H4 (cell line): ENCODE measurements around a stretch of chr19.

DNA sequence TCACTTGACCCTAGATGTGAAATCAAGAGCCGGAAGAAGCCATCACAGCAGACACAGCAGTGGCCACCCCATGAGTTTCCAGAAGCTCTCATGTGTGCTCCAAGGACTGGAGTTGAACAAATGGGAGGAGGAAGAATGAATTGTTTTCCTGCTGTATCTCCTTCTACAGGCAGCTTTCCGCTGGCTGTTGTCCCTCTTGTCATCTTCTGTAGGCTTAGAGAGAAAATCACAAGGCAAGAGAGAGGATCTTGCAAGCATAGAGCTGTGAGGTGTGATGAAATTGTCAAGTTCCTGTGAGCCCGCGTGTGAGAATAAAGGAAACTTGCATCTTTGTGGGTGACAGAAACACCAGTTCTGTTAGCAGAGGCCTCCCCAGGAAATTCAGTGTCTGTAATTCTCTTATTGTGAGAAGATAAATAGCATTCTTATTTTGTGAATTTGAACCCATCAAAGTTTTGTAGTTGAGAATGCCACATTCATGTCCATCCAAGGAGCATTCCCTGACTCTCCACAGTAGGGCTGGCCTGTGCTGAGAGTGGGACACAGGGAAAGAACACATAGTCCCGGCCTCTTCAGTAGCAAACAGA is 711.7 kb downstream of the UQCRFS1 start:
- RAMPAGE, long total RNA, result no peak

GRCh38 chr19:28534795-28535853 is 677.8 kb downstream of the UQCRFS1 start:
- RAMPAGE, long total RNA, result no peak

DNA sequence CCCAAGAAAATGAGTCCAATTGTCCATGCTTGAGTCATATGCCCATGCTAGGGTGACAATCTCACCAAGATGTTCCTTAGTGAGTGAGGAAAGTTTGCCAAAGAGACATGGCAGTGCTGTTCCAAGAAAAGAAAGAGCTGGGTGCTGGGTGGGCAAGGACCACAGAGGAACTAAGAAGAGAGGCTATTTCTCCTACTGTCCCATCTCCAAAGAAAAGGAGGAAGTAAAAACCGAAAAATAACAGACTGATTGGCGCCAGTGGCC is 606.8 kb downstream of the UQCRFS1 start:
- RAMPAGE, long total RNA, result no peak

DNA sequence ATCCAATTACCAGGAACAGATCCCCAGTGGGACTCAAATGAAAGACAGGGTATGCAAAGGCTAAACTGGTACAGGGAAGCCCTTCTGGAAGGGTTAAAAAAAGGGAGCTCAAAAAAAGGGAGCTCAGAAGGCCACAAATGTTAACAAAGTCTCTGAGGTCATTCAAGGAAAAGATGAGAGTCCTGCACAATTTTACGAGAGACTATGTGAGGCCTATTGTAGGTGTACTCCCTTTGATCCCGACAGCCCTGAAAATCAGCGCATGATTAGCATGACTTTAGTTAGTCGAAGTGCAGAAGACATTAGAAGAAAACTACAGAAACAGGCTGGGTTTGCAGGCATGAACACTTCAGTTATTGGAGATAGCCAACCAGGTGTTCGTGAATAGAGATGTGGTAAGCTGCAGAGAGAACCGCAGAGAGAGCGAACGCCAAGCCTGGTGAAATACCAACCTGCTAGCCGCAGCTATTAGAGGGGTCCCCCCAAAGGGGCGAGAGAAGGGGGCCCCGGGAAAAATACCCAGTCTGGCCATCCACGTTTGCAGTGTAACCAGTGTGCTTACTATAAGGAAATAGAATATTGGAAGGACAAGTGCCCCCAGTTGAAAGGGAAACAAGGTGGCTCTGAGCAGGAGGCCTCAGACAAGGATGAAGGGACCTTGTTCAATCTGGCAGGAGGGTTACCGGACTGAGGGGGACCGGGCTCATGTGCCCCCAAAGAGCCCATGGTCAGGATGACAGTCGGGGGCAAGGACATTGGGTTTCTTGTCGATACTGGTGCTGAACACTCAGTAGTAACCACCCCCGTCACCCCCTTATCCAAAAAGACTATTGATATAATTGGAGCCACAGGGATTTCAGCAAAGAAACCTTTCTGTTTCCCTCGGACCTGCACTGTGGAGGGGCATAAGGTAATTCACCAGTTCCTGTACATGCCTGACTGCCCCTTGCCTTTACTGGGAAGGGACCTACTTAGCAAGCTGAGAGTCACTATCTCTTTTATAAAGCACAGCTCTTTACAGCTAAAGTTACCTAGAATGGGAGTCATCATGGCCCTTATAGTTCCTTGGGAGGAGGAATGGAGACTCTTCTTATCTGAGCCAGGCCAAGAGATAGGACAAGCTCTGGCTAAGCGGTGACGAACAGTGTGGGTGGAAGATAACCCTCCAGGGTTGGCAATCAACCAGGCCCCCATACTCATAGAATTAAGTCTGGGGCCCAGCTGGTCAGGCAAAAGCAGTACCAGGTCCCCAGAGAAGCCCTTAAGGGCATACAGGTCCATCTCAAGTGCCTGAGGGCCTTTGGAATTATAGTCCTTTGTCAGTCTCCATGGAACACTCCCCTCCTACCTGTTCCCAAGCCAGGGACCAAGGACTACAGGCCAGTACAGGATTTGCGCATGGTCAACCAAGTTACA is 604.0 kb downstream of the UQCRFS1 start:
- RAMPAGE, long total RNA, result no peak

GRCh38 chr19:29099222-29099602 is 113.7 kb downstream of the UQCRFS1 start:
- RAMPAGE, long total RNA, result no peak

- RAMPAGE, long total RNA, result no peak
These were observed 6.8 kb downstream of the UQCRFS1 start for GRCh38 chr19:29205752-29206958.

DNA sequence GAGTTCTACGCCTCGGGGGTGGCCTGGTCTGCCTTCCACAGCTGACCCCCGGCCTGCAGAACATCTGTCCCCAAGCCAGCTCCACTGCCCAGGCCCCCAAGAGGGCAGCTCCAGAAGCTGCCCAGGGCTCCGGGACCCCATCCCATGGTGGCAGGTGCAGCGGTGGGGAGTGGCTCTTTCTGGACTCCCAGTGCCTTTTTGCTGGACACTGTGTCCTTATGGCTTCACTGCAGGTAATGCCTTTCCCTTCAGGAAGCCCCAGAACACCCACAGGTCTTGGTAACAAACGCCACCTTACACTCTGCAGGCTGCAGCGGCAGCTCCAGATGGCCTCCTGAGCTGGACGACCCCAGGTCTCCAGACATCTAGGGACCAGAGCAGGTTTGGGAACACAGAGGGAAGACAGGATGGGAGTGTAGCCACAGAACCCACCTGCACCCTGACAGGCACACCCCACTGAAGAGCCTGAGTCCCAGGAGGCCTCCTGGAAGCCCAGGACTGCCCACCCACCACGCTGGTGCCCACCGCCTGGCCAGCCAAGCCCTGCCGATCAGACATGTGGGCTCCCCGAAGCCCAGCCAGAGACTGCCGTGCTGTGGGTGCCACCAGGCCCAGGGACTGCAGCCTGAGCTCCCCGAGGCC is 9.5 kb downstream of the PLEKHF1 start:
- RAMPAGE, long total RNA, result no peak

DNA sequence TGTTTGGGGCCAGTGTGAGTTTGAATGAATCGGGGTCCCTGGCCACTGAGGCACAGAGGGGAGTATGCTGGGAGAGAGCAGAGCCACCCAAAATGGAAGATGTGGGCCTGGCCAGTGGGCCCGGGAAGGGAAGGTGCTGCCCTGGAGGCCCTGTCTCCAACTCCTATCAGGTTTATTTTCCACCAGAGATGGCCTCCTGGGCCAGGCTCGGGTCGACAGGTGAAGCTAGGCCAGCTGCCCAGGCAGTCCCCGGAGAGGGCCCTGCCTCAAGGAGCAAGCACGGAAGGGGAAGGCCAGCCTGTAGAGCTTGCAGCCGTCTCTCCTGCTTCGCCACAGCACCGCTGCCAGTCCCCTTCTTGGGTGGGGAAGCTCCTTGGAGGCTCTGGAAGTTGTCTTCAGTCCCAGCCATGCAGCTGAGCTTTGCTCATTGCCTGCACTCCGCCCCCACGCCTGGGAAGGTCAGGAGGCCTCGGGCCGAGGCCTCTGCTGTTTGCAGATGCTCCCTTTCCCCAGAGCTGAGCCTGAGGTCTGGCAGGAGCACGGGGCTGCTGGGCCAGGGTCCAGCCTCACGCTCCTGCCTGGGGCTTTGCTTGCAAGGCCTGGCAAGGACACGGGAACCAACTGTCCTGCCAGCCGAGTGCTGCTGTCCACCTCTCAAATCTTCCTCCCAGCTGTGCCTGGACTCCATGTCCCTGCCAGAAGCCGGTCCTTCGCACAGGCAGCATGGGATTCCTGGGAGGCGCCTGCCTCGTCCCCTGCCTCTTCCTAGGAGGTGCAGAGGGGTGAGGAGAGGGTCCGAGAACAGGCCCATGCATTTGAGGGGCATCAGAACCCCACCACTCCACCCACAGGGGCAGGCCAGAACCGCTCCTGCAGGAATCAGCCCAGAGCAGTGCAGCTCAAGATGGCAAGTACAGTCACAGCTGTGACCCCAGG is 13.3 kb downstream of the PLEKHF1 start:
- RAMPAGE, long total RNA, result no peak

DNA sequence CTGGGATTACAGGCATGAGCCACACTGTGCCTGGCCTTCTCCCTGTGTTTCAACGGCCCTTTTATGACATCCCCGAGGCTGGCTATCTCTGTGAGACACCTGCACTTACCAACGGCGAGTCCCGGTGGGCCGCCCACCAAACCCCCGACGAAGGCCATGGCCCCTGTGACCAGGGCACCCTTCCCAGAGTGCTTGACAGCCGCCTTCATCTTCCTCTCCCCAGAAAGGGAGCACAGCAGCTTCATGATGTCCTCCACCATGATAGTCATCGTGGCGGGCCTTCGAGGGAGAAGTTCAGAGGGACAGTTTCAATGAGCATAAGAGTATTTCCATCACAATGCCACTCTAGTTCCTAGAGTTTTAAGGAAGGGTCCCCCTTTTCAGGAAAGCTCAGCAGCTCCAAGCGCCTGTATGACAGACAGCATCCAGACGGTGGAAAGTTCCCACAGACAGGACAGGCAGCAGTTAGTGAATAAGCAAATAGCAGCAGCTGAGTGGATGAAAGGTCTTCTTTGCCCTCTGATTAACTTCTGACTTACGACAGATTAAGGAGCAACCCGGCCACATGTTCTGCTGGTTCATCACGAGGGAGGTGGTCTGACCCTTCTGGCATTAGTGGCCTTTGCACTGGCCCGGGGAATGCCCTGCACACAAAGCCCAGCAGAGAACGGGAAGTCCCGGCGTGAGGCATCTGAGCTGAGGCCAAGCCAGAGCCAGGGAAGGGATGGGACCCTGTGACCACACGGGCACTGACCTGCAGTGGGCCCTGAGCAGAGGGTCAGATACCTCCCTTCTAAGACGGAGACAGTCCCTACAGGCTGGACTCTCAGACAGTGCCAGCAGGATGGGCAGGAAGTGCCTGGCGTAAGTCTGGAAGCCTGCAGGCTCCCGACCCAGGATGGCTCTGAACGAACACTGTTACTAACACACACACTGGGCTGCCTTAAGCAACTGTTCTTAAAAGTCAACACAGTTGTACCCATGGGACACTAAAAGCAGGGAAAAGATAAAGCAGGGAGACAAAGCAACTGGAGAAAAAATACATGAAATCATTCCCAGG is 6.6 kb downstream of the C19orf12 start:
- RAMPAGE, long total RNA, result no peak

GRCh38 chr19:29714378-29714911 is 616 bp downstream of the C19orf12 start:
- RAMPAGE, long total RNA, result no peak

- RAMPAGE, long total RNA, result no peak
These were observed 31.4 kb downstream of the CCNE1 start for GRCh38 chr19:29842965-29843752.

GRCh38 chr19:30161250-30161449 is 211.0 kb upstream of the ZNF536 start:
- RAMPAGE, long total RNA, result no peak

DNA sequence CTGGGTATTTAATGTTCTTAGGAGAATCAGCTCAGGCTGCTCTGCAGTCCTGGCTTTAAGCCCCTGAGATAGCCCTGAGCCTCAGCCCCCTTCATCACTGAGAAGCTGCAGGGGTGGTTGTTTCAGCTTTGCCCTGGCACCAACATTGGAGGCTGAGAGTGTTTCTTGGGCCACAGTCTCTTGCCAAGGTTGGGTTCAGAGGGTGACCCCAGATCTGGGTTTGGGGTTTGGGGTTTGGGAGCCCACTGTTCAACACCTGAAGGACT is 66.8 kb upstream of the ZNF536 start:
- RAMPAGE, long total RNA, result no peak

- RAMPAGE, long total RNA, result no peak
These were observed 11.4 kb upstream of the ZNF536 start for GRCh38 chr19:30360737-30361238.

GRCh38 chr19:30374651-30375485 is 2.7 kb downstream of the ZNF536 start:
- RAMPAGE, long total RNA, result no peak

GRCh38 chr19:30539937-30540275 is 167.7 kb downstream of the ZNF536 start:
- RAMPAGE, long total RNA, result no peak

GRCh38 chr19:30662657-30662913 is 290.4 kb downstream of the ZNF536 start:
- RAMPAGE, long total RNA, result no peak

DNA sequence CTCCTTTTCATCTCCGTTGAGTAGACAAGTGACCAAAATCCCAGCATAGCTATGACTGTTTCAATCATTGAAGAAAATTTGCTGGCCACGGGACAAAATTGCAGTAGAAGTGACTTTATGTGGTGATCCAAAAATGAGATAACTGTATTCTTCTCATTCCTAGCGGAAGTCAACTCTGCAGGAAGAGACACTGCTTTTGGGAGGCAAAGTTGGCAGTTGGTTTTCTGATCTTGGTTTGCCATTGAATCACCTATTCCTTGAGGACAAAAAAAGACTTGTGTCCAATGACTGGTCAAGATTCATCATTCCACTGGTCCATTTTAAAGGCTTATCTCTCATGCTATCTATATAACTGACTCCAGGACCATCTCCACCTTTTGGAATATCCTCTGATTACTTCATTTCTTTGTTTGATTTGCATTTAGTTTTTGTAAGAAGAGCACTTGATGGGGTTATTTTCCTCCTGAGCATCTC is 454.3 kb downstream of the ZNF536 start:
- RAMPAGE, long total RNA, result no peak

- RAMPAGE, long total RNA, result no peak
These were observed 9.9 kb downstream of the TSHZ3 start for GRCh38 chr19:31339267-31339799.

DNA sequence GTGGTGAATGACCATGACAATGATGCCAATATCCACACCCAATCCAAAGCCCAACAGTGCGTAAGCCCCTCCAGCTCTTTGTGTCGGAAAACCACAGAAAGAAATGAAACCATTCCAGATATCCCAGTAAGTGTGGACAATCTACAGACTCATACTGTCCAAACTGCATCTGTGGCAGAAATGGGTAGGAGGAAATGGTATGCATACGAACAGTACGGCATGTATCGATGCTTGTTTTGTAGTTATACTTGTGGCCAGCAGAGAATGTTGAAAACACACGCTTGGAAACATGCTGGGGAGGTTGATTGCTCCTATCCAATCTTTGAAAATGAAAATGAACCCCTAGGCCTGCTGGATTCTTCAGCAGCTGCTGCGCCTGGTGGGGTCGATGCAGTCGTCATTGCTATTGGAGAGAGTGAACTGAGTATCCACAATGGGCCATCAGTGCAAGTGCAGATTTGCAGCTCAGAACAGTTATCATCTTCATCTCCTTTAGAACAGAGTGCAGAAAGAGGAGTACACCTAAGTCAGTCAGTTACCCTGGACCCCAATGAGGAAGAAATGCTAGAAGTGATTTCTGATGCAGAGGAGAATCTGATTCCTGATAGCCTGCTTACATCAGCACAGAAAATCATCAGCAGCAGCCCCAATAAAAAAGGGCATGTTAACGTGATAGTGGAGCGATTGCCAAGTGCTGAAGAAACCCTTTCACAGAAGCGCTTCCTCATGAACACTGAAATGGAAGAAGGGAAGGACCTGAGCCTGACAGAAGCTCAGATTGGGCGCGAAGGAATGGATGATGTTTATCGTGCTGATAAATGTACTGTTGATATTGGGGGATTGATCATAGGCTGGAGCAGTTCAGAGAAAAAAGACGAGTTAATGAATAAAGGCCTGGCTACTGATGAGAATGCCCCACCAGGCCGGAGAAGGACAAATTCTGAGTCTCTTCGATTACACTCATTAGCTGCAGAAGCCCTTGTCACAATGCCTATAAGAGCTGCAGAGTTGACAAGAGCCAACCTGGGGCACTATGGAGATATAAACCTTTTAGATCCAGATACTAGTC is 8.3 kb downstream of the ZNF507 start:
- RAMPAGE, long total RNA, result no peak